Prostate gland (tissue), 2 donors: ENCODE measurements around a stretch of chr2.

DNA sequence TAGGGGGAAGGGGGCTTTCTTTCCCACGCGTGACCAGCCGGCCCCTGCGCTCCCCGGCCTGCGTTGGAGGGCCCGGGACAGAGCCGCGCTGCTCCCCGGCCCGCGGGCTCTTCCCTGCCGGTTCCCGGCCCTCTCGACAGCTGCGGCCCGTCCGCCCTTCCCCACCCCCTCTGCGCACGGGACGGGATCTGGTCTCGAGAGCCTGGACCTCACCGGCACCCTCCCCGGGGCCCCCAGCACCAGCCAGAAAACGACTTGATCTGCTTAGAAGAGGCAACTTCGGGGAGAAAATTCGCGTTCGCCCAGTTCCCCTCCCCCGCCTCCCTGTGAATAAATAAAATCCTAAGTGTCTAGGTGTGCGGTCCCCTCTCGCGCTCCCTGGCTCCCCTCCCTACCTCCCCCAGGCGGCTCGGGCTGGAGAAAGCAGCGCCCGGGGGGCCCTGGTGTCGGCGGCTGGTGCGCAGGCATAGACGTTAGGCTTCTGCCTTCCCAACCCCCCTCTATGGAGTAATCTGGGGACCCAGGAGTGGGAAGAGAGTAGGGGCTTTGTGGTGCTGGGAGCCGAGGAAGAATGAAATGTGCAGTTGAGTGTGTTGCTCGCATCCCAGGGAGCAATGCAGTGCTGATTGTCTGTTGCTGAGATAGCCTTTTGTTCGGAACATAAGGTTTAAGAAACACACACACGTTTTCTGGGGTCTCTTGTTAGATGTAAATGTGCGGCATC is 883 bp upstream of the FIGN start:
- PRO-cap, result unidirectional peak, minus-strand start at position 172 of the sequence
- RAMPAGE, long total RNA, 2 experiments, result no peak in any of the 2 experiments

DNA sequence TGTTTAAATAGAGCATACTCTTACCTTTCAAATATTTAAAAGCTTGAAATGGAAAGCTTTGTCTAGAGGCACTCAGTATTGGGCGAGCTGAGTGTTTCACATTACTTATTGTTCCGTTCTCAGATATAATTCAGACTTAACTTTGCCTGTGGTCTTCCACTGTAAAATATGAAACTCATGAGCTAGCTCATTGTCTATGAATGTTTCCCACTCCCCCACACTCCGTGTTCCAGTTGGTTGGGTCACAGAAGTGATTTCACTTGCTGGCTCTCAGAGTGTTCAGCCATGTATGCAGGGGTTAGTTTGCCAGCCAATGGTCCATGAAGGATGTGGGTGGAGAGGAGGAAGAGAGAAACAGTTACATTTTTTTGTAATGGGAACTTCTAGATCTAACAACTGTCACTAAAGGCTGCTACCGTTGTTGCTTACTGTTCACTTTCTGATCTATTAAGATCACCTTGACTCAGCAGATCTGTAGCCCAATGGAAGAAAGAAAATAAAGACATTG is 279.5 kb upstream of the FIGN start:
- PRO-cap, result unidirectional peak, minus-strand start at position 170 of the sequence
- RAMPAGE, long total RNA, 2 experiments, result no peak in any of the 2 experiments

DNA sequence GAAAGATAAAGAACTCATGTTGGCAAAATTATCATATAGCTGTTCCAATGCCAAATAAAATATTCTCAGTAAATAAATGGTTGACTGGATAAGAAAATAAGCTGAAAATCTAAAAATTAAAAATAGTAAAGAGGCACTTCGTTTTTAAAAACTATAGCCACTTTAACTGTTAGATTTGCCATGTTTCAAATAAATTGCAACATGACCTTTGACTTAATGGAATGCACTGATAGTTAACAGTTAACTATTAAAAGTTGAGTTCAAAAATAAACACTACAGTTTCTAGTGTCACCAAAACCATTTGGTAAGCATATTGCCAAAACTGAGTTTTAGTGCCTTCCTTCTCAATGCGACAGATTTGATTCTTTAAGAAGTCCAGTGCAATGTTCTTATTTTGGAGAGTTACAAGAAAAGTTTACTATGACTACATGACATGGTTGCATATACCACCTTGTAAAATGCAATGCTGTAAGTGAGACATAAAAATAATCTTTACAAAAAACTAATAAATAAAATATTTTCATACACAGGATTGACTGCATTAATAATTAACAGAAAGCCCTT is 54.0 kb downstream of the GRB14 start:
- PRO-cap, result no peak
- RAMPAGE, long total RNA, 2 experiments, result no peak in any of the 2 experiments

GRCh38 chr2:167335378-167335996 is 42.7 kb downstream of the B3GALT1 start:
- PRO-cap, result no peak
- RAMPAGE, long total RNA, 2 experiments, result no peak in any of the 2 experiments

- PRO-cap, result unidirectional peak, minus-strand start at chr2:167353897
- RAMPAGE, long total RNA, 2 experiments, result no peak in any of the 2 experiments
Observed at GRCh38 chr2:167353768-167354113, 60.9 kb downstream of the B3GALT1 start.

GRCh38 chr2:167827413-167827756 is 420.0 kb downstream of the STK39 start:
- PRO-cap, result no peak
- RAMPAGE, long total RNA, 2 experiments, result no peak in any of the 2 experiments

DNA sequence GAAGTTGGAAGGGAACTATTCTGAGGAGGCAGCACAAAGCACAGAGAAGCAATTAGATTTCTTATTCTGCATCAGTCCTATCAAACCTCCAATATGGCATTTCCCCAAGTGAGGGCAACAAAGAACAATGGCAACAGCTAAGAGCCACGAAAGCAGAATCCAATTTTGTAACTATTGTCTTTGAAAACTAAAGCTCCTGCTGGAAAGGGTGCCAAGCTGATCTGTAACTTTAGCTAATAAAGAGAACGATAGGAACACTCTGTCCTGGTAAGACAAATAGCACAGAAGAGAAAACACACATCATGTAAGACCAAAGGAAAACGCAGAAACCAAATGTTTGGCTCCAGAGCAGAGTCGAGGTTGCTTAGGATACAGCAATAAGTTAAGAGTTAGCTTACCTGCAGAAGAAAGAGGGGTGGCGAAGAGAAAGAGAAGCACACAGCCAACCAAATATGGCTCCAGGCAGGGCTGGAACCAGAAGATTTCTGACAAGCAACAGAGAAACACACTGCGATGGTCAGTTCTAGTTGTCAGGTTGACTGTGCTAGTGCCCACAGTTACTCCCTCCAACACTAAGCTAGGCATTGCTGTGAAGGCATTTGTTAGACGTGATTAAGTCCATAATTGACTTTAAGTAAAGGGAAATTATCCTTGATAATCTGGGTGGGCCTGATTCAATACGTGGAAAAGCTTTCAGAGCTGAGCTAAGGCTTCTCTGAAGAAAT is 160.4 kb downstream of the STK39 start:
- PRO-cap, result bidirectional peak, plus-strand start at position 408 of the sequence, minus-strand start at position 156 of the sequence
- RAMPAGE, long total RNA, 2 experiments, result no peak in any of the 2 experiments

- PRO-cap, result no peak
- RAMPAGE, long total RNA, 2 experiments, result no peak in any of the 2 experiments
Observed at GRCh38 chr2:168245089-168245572, 2.3 kb downstream of the STK39 start.

- PRO-cap, result bidirectional peak, plus-strand start at chr2:168246601, minus-strand start at chr2:168246463; bidirectional peak, plus-strand start at chr2:168247222, minus-strand start at chr2:168247019
- RAMPAGE, long total RNA, 2 experiments, result no peak in any of the 2 experiments
Observed at GRCh38 chr2:168246159-168247307, 862 bp downstream of the STK39 start.

- PRO-cap, result no peak
- RAMPAGE, long total RNA, 2 experiments, result no peak in any of the 2 experiments
Observed at GRCh38 chr2:168552428-168553033, 96.5 kb downstream of the CERS6 start.

GRCh38 chr2:168751014-168751638 is 51.3 kb upstream of the NOSTRIN start:
- PRO-cap, result no peak
- RAMPAGE, long total RNA, 2 experiments, result no peak in any of the 2 experiments

GRCh38 chr2:168779571-168780033 is 22.8 kb upstream of the NOSTRIN start:
- PRO-cap, result no peak
- RAMPAGE, long total RNA, 2 experiments, result no peak in any of the 2 experiments

DNA sequence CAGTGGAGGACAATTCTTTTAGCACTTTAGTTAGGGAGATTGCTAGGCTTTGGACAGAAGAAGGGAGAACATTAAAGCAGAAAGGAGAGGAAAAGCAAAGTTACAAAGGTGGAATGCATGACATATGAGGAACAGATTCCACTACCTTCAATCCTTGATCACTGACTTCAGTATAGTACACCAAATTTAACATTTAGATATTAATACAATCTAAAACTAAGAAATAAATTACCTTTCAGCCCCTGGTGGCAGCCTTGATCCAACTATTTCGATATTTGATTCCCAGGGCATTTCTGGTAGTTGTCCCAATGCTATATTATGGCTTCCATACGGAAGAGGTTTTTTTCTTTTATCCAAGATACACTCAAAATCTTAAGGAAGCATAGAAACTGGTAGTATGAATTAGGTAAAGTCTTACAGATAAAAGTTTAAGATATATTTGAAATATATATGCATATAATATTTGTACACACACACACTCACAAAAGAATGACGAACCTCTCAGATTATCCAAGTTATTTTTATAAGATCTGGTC is 21.7 kb downstream of the KLHL41 start:
- PRO-cap, result no peak
- RAMPAGE, long total RNA, 2 experiments, result no peak in any of the 2 experiments

DNA sequence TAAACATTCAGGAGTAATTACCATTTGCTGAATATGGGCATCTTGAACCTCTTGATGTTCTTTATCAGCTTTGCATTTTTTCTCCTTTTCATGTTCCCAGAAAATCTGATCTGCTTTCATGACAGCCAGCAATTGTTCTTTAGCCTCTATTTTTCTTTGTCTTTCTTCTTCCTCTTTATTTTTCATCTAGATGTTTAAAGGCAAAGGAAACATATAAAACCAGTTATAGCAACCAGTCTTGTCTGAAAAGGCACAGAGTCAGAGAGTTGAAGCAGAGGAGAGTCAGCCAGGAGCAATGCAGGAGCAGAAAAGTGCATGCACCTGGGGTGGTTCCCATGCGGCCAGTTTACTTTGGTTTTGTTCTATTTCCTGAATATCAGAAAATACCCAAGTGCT is 45.0 kb downstream of the CFAP210 start:
- PRO-cap, result no peak
- RAMPAGE, long total RNA, 2 experiments, result no peak in any of the 2 experiments

DNA sequence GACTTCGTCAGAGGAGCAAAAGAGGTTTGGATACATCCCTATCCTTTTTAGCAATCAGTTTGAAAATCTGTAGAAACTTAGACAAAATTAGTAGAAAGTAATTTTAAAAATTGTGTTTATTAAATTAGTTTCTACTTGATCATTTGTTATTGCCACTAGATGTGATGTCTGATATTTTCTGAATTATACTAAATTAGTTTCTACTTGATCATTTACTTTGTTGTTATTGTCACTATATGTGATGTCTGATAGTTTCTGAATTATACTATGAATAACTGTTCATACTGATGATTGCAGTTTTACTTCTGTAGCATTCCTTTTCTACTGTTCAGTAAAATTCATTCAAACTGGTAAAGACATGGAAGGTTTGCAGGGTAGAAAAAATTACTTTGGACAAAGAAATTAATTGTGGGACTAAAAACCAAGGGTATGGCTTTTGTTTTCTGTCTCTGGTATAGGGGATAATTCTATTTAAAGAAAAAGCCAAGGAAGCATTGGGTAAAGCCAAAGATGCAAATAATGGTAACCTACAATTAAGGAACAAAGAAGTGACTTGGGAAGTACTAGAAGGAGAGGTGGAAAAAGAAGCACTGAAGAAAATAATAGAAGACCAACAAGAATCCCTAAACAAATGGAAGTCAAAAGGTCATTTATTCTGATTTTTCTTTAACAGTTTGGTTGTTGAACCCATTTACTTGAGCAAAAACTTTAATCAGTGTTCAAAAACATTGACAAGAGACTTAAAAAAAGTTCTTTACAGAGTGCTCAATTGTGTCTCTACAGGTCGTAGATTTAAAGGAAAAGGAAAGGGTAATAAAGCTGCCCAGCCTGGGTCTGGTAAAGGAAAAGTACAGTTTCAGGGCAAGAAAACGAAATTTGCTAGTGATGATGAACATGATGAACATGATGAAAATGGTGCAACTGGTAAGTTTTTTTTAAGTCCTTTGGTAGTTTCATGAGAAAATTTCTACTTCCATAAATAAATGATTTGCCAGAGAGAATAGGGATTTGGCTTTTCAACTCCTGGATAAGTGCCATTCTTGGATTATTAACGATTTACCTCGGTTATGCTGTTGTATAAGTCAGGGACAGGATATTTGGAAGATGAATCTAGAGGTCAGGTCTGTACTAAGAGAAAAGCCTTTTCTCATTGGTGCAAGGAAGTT is 12.1 kb downstream of the SSB start:
- PRO-cap, result no peak
- RAMPAGE, long total RNA, 2 experiments, result no peak in any of the 2 experiments

DNA sequence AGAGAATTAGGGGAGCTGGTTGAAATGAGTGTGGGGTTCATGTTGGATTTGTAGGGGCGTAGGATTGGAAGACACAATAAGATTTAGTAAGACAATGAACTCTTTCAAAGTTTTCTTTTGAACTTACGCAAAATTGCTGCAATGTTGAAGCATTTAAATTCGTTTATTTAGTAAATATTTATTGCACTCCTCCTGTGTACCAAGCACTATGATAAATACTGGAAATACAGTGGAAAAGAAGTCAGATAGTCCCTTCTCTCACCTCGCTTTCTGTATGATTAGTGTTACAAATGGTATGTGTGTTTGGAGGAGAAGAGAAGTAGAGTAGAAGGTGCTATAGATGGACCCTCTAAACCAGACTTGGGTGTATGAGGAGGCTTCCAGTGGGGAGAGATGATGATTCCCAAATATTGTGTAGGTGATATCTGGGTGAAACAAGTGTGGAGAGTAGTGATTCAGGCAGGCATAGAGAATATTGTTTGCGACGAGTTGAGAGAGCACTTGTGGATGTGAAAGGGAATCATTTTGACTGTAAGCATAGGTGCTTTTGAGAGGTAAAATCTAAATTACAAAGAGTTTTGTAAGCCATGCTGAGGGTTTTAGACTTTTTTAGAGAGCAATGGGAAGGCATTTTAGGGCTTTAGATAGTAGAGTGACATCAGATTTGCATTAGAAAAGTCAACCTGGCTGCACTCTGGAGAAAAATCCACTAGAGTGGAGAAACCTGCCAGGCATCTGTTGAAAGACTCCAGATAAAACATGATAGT is 92.1 kb upstream of the MYO3B start:
- PRO-cap, result no peak
- RAMPAGE, long total RNA, 2 experiments, result no peak in any of the 2 experiments

DNA sequence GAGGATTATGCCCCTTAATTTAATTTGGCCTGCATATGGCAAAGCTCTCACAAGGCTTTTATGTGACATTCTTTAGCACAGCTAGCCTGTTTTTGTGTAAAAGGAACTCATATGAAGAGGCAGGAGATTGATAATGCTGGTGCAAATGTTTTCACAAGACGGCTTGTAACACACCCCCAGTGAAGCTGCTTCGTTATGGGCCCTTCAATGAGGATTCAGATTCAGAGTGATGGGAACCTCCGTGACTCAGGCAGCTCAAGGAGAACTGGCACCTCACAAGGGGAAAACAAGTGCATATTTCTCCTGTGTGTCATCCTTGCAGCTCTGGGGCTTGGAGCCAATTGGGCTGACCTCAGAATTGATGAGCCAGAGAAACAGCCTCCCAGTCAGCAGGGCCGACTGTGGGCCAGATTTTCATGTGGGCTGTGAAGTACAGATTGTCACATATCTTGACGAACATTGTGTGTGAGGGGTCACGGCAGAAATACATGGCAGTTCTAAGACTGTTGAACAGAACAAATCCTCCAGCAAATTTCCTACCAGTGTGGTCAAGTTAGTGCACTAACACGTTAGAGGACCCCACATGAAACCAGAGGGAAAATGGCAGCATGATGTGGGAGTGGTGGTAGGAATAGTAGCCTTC is 189.6 kb upstream of the SP5 start:
- PRO-cap, result no peak
- RAMPAGE, long total RNA, 2 experiments, result no peak in any of the 2 experiments

DNA sequence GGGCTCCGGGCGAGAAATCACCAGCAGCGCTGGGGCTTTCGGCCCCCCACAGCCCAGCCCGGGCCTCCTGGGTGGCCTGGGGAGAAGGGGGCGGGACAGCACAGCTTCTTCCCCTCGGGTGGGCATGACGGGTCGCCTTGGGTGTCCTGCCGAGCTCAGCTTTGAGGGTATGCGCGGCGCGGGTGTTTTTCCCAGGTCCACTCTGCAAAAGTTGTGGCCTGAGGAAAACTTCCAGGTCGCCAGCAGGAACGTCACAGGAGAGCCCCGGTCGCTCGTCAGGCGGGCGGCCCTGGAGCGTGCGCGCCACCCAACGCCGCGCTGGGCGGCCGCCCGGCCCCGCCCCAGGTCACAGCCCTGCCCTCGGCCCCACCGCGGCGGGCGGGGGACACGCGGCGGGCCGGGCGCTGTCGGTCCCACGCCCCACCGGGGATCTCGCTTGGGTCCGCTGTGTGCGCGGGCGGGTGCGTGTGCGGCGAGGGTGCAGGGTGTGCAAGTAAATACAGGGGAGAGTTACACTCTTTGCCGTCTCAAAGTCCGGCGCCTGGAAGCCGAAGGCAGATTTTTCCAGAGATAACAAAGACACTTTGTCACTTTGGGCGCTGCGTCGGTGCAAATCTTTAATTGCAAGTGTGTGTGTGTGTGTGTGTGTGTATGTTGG is 690 bp upstream of the SP5 start:
- PRO-cap, result bidirectional peak, plus-strand start at position 388 of the sequence, minus-strand start at position 204 of the sequence
- RAMPAGE, long total RNA, 2 experiments, result no peak in any of the 2 experiments

DNA sequence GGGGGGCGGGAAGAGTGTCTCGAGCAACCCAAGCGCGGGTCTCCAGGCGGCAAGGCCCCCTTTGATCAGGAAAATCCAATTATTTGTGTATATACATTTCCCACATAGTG is 306 bp upstream of the SP5 start:
- PRO-cap, result no peak
- RAMPAGE, long total RNA, 2 experiments, result no peak in any of the 2 experiments

- PRO-cap, result no peak
- RAMPAGE, long total RNA, 2 experiments, result no peak in any of the 2 experiments
Observed at GRCh38 chr2:170717449-170717803, 2.3 kb downstream of the SP5 start.